Right atrium auricular region (tissue), 2 donors: ENCODE measurements around the genes FOS, FLVCR2, TTLL5 and TGFB3.

GRCh38 chr14:75259422-75260103 lies 19.1 kb upstream of the FOS start:
- PRO-cap, result no peak
- RAMPAGE, long total RNA, 2 experiments, result no peak in any of the 2 experiments

- PRO-cap, result bidirectional peak, plus-strand start at chr14:75277259, minus-strand start at chr14:75277026
- RAMPAGE, long total RNA, 2 experiments, result no peak in any of the 2 experiments
Observed at GRCh38 chr14:75276662-75277182, 1.9 kb upstream of the FOS start.

- PRO-cap, result unidirectional peak, minus-strand start at chr14:75278286; bidirectional peak, plus-strand start at chr14:75278828, minus-strand start at chr14:75278413
- RAMPAGE, long total RNA, 2 experiments, result start-site peak on the plus strand in 1 of 2 experiments, at chr14:75278823-75278828 at its widest, 3,247 reads per replicate
Observed at GRCh38 chr14:75277988-75279234, at the start of gene FOS. FOS (plus strand) TSS chr14:75278828.

DNA sequence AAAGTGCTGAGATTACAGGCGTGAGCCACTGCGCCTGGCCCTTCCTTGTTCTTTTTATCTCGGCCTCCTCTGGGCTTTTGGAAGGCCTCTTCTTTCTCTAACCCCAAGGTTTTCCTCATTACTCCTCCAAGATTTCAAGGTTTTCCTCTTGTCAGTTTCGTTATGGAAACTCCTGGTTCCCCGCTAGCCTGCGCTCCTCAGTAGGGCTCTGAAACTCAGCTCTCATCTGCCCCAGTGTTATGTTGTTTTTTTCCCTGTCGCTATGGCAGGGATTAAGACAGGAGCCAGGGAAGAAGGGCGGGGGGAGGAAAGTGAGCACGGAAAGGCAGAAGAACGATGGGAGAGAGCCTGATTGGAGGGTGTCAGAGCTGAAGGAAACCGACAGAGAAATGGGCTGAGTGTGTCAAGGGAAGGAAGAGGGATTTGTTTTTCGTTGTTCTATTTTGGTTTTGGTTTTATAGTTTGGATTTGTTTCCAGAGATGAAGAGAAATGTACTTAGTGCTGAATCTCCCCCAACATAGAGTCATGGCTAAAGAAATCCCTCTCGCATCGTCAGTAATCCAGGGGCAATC lies 26.4 kb upstream of the JDP2 start:
- PRO-cap, result bidirectional peak, plus-strand start at position 365 of the sequence, minus-strand start at position 210 of the sequence
- RAMPAGE, long total RNA, 2 experiments, result no peak in any of the 2 experiments

DNA sequence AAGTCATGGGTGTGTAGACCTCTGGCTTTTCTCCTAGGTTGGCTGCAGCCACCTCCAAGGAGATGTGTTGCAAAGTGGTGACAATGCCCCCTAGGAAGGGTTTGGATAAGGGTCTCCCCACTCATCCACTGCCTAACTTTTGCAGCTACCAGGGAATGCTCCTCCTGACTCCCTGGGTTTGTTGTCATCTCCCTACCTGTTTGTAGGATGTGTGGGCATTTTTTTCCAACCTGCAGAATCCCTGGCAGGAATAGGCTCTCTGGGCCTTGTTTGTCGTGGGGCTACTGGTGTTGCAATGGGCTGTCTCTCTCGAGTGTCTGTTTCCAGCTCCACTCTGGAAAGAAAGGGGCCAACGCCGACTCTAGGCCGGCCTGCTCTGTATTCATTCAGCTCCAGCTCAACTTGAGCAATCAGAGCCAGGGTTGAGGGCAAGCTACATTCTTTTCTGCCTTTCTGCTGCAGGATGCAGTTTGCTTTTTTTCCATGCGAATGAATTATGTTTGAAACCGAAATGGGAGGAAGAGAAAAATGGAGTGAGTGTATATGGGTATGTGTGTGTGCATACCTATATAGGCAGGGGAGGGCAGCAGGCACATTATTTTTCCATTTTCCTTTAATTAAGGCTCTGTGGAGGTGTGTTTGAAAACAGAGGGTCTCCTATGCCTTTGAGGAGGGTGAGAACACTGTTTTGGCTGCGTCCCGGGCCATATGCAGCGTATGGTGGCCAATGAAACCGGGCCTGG lies 2.3 kb downstream of the JDP2 start:
- PRO-cap, result bidirectional peak, plus-strand start at position 409 of the sequence, minus-strand start at position 297 of the sequence
- RAMPAGE, long total RNA, 2 experiments, result no peak in any of the 2 experiments

- PRO-cap, result no peak
- RAMPAGE, long total RNA, 2 experiments, result no peak in any of the 2 experiments
Observed at GRCh38 chr14:75541961-75542300, 19.7 kb downstream of the BATF start.

GRCh38 chr14:75578287-75579327 lies at the start of gene FLVCR2:
FLVCR2 (plus strand) TSS chr14:75578620.
- PRO-cap, result bidirectional peak, plus-strand start at chr14:75578620, minus-strand start at chr14:75578491; bidirectional peak, plus-strand start at chr14:75578949, minus-strand start at chr14:75578862
- RAMPAGE, long total RNA, 2 experiments, result start-site peak on the plus strand in 2 of 2 experiments, at chr14:75578587-75578673 at its widest, 36 to 71 reads per replicate

DNA sequence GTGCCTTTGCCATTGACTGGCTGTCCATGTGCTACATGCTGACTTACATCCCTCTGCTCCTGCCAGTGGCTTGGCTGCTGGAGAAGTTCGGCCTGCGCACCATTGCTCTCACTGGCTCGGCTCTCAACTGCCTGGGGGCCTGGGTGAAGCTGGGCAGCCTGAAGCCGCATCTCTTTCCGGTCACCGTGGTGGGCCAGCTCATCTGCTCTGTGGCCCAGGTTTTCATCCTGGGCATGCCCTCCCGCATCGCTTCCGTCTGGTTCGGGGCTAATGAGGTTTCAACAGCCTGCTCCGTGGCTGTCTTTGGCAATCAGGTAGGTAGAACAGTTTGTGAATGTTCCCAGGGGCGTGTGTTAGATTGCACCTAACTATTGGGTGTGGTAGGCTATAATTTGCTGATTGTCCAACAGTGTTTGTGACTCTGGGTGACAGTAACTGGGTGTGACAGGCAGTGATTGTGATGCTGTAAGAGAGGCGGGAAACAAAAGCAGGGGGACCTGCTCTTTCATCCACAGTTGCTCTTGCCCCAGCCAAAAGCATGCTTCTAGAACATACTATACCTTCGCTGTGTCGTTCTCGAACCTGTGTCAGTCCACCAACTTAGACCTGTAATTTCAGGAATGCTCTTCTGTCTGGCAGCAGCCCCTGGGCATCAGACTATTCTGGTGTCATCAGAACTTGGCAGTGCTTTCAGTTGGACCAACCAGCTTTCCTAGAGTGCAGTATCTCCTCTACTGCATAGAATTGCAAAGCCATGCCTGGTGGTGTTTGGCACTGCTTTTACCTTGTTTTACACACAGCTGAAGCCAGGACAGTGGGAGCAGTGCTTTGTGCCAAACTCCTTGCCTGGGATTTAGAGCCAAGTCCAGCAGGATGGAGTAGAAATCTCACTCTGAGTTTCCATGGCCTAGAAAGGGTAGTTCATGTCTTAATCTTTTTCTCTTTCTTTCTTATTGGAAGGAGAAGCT lies 1.2 kb downstream of the FLVCR2 start:
- PRO-cap, result unidirectional peak, minus-strand start at position 332 of the sequence
- RAMPAGE, long total RNA, 2 experiments, result no peak in any of the 2 experiments

DNA sequence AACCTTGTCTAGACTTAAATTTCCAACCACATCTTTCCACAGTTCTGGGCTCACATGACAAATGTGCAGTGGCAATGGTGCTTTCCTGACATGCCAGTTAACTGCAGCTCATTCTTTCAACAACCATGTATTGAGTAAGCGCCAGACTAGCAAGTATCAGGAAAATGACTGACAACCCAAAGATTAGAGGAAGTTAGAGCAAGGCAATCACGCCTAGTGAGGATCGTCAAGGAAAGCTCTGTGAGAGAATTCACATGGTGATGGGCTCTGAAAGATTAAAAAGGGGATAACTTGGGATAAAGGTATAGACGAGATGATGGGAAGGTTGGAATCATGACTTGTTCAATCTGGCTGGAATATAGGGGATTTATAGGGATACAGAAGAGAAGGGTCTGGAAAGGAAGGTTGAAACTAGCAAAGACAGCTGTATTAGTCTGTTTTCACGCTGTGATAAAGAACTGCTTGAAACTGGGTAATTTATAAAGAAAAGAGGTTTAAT lies 35.9 kb downstream of the FLVCR2 start:
- PRO-cap, result no peak
- RAMPAGE, long total RNA, 2 experiments, result no peak in any of the 2 experiments

DNA sequence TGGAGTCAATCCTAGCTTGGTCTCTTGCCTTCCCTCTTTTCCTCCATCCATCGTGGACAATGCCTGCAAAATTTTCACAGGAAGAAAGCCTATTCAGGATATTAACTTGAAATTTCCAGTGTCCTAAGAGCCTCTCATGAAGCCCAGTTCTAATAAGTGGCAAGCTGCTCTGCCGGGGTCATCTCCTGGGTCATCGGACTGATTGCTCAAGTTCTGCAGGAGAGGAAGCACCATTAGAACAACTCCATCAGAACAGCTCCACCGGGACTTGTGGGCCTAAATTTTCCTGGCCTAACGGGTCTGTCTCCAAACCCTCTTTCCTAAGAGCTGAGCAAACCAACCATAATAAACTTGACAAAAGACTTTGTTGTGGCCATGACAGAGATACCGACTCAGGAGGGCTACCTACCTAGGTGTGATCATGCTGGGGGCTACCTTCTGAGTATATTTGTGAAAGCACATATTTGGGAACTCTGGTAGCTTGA lies 13.9 kb downstream of the ERG28 start:
- PRO-cap, result no peak
- RAMPAGE, long total RNA, 2 experiments, result no peak in any of the 2 experiments

DNA sequence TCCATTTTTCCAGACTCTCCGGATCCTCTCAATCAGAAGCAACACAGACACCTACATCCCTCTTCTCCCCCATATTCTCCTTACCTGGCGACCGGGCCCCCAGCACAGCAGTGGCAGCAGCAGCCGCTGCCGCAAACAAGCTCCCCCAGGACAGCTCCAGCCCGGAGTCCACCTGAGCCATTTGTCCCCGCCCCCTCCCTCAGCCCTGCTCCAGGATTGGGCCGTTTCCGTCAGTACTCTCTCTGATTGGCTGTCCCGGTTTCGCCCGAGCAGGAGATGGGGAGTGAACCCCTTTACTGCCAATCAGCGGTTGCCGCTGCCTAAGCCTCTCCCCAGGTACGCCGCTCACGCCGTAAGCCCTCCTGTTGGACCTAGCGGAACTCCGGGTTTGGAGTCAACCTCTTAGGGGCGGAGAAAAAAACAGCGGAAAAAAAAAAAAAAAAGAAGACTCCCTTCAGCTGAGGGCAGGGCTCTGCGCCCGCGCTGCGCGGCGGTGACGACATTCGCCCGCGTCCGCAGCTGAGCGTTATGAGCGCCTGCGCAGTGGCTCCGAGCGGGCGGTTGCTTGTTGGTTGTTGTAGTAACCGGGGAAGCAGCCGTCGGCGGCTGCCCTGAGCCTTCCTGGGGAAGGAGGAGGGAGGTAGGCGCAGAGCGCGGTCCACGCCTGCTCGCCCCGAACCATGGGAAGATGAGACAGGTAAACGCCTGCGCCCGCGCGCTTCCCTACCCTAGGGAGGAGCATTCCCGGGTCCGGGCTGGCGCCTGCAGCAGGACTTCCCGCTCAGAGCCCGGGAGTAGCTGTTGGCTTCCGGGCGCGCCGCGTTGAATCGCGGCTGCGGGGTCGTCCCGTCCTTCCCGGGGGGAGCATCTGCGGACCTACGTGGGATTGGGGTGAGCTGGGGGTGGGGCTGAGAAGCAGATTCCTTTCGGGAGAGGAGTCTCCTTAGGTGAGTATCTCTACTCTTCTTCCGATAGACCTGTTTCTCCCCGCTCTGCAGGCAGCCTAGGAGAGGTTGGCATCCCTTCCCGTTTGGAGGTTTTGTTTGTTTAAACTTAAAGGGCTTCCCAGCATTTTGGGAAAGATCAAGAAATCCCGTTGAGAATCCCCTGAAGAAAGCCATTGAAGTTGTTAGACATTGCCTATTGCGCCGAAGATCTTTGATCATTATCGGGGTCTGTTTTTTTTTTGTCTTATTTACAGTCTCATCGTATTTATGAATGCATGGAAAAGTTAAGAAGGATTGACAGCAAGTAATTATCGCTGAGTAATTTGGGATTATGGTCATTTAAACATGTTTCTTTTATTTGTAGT lies at the start of gene TTLL5:
Gene TTLL5, plus strand, starts transcription at position 556 of the 1,312 bp plus-strand sequence.
- PRO-cap, result bidirectional peak, plus-strand start at position 302 of the sequence, minus-strand start at position 137 of the sequence; bidirectional peak, plus-strand start at position 578 of the sequence, minus-strand start at position 530 of the sequence
- RAMPAGE, long total RNA, 2 experiments, result start-site peak on the plus strand in 2 of 2 experiments, centred at positions 580 to 590 of the sequence, 101 to 372 reads per replicate; start-site peak on the minus strand in 2 of 2 experiments, centred at positions 161 to 169 of the sequence, 322 to 343 reads per replicate

DNA sequence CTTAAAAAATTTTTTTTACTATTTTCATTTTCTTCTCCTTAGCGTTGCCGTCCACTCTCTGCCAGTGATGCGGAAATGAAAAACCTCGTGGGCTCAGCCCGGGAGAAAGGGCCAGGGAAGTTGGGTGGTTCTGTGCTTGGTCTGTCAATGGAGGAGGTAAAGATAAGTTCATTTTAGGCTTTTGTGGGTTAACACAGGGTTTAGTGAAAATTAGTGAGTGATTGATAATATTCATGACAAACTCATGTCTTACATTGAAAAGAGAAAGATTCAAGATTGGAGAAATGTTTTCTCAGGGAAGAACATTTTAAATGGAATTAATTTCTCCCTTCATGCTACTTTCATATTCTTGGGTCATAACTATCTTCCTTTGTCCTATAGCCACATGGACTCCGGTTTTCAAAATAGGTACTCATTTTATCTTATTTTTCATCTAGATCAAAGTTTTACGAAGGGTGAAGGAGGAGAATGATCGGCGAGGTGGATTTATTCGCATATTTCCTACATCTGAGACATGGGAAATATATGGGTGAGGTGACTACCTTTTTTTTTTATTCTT lies 84.1 kb downstream of the TTLL5 start:
- PRO-cap, result no peak
- RAMPAGE, long total RNA, 2 experiments, result no peak in any of the 2 experiments

DNA sequence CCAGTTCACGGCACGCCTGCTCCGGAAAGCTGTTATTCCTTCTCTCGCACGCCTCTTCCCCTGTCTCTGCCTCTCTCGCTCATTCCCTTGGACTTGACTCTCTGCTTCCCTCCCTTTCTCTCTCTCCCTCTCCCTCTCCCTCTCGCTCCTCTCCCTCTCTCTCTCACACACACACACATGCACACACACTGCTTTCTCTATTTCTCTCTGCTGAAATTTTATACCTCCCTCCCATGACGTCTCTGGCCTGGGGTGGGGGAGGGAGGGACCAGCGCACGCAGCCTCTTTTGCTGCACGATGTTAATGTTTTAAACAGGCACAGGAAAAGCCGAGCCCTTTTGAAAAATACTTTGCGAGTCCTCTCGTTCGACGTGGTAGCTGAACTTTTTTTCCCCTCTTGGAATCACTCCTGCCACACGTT lies at the start of gene TGFB3:
Gene TGFB3, minus strand, starts transcription at position 193 of the 421 bp plus-strand sequence.
- PRO-cap, result bidirectional peak, plus-strand start at position 290 of the sequence, minus-strand start at position 193 of the sequence
- RAMPAGE, long total RNA, 2 experiments, result start-site peak on the minus strand in 2 of 2 experiments, centred at positions 124 to 141 of the sequence, 57 to 1,072 reads per replicate

- PRO-cap, result no peak
- RAMPAGE, long total RNA, 2 experiments, result no peak in any of the 2 experiments
Observed at GRCh38 chr14:75996672-75997125, 11.1 kb downstream of the IFT43 start.

DNA sequence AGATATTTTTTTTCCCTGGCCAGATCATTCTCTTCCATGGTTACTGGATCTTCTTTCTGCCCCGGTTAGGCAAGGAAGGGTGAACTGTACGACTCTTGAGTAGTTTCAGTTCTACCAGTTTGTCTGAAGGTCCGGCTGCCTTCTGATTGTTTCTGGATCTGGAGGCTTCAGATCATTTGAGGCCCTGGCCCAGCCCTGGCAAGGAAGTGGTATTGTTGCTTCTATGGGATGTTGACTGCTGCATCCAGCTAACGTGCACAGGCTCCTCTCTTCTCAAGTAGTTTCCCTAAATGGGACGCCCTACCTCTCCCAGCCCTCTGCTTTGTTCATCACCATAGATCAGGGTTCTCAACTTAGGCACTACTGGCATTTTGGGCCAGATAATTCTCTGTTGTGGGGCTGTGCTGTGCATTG lies 12.2 kb downstream of the GPATCH2L start:
- PRO-cap, result bidirectional peak, plus-strand start at position 108 of the sequence, minus-strand start outside the sequence
- RAMPAGE, long total RNA, 2 experiments, result no peak in any of the 2 experiments

GRCh38 chr14:76257903-76258540 lies 106.3 kb downstream of the GPATCH2L start:
- PRO-cap, result no peak
- RAMPAGE, long total RNA, 2 experiments, result no peak in any of the 2 experiments

- PRO-cap, result no peak
- RAMPAGE, long total RNA, 2 experiments, result no peak in any of the 2 experiments
Observed at GRCh38 chr14:76329207-76329527, 46.8 kb upstream of the ESRRB start.

GRCh38 chr14:76348787-76349372 lies 27.1 kb upstream of the ESRRB start:
- PRO-cap, result unidirectional peak, plus-strand start at chr14:76349188
- RAMPAGE, long total RNA, 2 experiments, result no peak in any of the 2 experiments

DNA sequence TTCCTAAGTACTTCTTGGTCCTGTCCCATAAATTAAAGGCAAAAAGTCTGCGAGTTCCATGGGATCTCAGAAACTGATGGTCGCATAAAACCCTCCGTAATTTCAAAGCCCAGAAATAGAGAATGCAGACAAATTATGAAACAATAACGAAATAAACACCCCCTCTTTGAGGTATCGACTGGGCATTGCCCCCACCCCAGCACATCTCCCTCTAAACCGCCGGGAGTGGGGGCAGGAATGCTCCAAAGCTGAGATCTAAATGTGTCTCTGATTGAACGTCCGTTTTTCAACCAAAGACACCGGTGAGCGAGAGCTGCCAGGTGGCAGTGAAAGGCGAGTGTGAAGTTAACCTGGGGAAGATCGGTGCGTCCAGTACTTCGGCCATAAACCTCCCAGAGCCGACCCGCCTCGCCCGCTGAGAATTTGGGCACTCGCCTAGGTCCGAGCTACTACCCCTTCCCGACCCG lies 694 bp downstream of the ANGEL1 start:
- PRO-cap, result no peak
- RAMPAGE, long total RNA, 2 experiments, result no peak in any of the 2 experiments

DNA sequence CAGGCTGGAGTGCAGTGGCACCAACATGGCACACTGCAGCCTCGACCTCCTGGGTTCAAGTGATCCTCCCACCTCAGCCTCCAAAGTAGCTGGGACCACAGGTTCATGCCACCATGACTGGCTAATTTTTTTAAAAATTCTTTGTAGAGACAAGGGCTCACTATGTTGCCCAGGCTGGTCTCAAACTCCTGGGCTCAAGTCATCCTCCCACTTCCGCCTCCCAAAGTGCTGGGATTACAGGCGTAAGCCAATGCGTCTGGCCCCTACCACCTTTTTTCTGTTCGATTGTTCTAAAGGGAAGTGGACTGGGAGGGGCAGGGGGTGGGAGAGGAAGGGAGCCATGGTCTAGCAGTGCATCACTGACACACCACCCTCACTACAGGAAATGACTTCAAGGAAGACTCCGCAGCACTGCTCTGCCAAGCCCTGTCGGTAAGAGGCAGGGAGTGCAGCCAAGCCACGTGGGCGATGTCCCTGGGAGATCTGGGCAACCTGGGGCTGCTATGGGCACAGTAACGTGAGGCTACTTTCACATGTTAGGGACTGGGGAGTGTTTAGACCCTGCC lies 17.9 kb downstream of the LRRC74A start:
- PRO-cap, result unidirectional peak, plus-strand start at position 429 of the sequence
- RAMPAGE, long total RNA, 2 experiments, result no peak in any of the 2 experiments